Endometrial microvascular endothelial cells (primary cell): ENCODE measurements around the genes PAGE4, CENPVL3, CENPVL1, XAGE3 and KANTR.

- RAMPAGE, long total RNA, result no peak
Measured at GRCh38 chrX:49079412-49079766, 298 bp downstream of the WDR45 start.

GRCh38 chrX:49271350-49271939 lies 1.9 kb downstream of the PPP1R3F start:
- RAMPAGE, long total RNA, result no peak

DNA sequence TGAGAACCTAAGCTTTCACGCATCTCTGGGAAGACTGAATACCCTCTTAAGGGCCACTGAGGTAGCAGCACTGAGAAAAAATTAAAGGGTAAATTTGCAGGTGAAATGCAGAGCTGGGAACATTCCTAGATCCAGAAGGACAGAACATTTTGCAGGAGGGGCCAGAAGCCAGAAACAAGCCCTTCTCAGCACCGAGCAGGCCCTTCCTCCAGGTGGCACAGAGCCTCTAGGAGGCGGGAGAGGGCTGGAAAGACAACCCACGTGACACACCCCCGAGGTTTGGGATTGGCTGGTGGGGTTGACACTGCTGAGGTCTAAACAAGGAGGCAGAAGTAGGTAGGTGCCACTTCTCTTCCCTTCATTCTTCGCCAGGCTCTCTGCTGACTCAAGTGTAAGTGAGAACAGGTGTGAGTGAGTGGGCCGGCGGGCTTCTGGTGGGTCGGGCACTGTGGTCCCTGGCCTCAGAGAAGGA lies at the start of gene PAGE4:
Gene PAGE4 (plus strand): TSS at position 343 of the 472 bp plus-strand sequence.
- RAMPAGE, long total RNA, result no peak

- RAMPAGE, long total RNA, result no peak
Measured at GRCh38 chrX:49922852-49923770, 715 bp downstream of the CLCN5 start.

DNA sequence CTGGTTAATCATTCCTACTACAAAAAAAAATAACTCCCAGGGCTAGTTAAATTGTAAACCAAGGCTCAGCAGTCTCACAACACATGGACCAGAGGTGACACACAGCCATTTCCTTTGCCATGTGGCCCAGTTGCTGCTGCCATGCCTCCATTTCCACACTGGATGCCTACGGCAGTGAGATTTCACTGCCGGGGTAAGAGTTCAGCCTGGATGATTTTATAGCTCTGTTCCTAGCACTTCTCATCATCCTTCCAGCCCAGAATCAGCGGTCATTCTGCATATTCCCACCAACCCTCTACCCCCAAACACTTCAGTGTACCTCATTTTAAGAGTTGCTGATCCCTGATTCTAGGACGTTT lies 107.1 kb downstream of the AKAP4 start:
- RAMPAGE, long total RNA, result no peak

DNA sequence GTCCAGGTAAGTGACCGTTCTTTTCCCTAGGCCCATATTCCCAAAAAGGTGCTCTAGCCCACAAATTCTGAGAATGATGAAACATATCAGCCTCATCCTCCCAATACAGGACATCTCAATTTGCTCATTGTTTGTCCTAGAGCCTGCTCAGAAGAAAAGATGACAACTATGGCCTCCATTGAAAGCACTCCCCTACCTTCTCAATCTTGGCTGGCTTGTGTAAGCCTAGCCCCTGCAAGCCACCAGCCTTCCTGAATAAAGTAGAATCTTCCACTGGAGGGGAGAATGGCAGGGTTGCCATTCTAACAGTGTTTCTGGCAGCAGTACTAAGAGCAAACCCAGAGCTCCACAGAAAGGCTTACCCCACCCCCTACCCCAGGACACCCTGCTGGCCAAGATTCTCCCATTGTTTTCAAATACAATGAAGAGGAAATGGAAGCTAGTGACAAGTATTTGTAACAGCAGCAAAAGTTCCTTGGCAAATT lies 124.0 kb upstream of the DGKK start:
- RAMPAGE, long total RNA, result no peak

DNA sequence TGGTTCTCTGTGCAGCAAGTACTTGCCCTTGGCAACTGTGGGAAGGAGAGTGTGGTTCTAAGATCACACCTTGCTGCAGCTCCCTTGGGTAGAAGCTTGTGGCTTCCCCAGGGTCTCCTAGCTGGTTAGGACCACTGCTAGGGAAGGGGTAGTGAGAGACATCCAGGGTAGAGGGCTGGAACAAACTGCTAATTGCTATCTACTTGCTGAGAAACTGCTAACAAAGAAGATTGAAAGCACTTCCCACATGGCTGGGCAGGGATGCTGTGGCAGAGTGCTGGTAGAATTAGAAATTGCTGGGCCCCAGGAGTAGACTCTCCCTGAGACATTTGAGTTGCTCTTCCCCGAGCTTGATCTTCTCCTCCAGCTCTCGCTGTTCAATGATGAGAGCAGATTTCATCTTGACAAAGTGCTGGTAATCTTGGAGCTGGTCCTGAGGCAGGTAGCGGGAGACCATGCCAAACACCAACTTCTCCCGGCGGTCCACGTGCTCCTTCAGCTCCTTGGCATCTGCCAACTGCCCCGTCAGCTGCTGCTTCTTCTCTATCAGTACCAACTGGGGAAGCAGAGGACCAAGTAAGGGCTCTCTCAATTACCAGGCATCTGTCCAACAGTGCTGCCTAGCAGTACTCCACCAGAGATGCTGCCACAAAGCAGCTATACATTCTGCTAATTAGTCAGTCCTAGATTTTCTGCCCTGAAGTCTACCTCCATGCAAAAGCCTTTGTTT lies 125.9 kb upstream of the DGKK start:
- RAMPAGE, long total RNA, result no peak

DNA sequence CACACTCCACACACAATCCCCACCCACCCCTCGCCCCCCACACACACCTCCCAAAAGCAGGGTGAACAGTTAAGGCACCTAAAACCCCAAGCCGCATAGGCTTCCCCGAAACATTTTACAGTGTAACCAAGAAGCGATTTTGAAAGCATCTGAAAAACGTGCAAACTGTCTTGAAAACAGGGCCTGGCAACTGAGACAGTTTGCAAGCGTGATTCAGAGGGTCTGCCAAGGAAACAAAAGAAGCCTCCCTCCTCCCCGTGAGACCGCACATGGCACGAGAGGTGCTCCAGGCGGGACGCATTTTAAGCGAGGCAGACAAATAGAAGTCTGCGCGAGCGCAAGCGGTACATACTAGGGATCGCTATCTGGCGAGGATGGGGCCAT lies 801 bp downstream of the NUDT11 start:
- RAMPAGE, long total RNA, result no peak

GRCh38 chrX:51618373-51619194 lies at the start of gene CENPVL3:
CENPVL3 (minus strand) TSS chrX:51618912.
- RAMPAGE, long total RNA, result no peak

DNA sequence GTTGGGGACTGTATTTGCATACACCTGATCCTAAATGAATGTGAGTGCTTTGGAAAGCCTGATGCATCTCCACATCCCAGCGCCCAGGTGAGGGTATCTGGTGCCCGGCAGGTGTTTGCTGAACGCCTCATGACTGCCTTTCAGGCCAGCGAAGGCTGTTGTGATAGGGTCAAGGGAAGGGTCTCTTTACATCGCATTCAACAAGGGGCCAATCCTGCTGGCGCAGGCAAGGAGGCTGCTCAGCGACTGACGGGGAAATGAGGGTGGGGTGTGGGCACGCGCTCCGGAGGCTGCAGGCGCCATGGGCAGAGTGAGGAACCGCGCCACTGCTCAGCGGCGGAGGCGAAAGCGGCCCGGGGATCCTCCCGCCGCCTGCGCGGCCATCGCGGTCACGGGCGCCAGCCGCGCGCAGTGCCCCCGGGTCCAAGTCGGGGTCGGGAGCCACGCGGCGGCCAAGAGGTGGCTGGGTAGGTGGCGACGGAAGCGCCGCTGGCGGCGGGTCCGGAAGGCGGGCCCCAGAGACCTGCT lies at the start of gene CENPVL1:
Gene CENPVL1 (plus strand): TSS at position 302 of the 528 bp plus-strand sequence.
- RAMPAGE, long total RNA, result no peak

DNA sequence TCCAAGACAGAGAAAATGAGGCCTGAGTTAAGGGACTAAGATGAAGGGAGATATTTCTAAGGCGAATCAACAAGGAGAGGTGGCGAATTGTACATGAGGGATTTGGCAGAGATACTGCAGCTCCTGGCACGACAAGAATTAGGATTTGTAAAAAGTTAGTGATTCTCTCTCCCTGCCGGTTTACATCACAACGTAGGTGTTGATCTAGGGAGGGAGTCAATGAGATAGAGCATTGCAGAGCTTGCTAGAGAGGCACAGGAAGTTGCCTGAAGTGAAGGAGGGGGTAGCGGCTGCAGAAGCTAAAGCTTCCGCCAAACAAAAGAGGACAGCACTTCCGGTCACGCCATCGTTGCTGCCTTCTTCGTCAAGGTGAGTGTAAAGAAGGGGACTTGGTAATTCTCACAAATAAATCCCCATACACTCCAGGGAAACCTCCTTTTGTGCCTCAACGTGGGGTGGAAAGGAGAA lies 59.5 kb downstream of the GSPT2 start:
- RAMPAGE, long total RNA, result no peak

- RAMPAGE, long total RNA, result no peak
Measured at GRCh38 chrX:51893819-51894246, 410 bp downstream of the MAGED1 start.

DNA sequence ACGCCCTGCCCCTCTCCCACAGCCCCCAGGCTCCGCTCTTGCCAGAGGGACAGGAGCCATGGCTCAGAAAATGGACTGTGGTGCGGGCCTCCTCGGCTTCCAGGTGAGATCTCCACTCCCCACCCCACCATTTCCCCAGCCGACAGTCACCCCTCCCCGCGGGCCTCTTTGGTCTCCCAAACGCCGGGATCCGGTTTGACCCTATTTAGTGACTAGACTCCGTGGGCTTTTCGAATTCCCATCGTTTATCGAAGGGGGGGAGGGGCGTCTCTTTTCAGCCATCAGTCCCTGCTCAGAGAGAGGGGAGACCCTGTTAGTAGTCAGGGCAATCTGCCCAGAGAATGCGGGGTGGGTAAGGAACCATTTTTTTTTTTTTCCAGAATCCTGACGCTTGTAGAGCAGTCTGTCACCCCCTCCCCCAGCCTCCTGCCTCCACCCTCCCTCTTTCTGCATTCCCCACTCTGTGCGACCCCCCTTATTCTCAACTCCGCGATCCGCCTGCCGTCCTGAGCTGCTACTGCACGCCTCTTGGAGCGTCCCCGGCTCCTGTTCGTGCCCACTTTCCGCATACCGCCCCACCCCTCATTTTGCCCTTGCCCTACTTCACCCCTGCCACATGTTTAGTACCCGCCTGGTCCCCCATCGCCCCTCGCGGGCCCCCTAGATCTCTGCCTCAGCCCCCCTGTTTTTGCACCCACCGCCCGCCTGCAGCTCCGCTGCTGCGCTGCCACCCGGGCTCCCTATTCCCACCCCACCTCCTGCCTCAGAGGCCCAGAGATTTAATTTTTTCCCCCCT lies 1.0 kb downstream of the MAGED1 start:
- RAMPAGE, long total RNA, result no peak

- RAMPAGE, long total RNA, result no peak
Measured at GRCh38 chrX:52867971-52868180, at the start of gene XAGE3. XAGE3 (minus strand) TSS chrX:52868083.

GRCh38 chrX:53055573-53056025 lies 7.0 kb downstream of the GPR173 start:
- RAMPAGE, long total RNA, result no peak

DNA sequence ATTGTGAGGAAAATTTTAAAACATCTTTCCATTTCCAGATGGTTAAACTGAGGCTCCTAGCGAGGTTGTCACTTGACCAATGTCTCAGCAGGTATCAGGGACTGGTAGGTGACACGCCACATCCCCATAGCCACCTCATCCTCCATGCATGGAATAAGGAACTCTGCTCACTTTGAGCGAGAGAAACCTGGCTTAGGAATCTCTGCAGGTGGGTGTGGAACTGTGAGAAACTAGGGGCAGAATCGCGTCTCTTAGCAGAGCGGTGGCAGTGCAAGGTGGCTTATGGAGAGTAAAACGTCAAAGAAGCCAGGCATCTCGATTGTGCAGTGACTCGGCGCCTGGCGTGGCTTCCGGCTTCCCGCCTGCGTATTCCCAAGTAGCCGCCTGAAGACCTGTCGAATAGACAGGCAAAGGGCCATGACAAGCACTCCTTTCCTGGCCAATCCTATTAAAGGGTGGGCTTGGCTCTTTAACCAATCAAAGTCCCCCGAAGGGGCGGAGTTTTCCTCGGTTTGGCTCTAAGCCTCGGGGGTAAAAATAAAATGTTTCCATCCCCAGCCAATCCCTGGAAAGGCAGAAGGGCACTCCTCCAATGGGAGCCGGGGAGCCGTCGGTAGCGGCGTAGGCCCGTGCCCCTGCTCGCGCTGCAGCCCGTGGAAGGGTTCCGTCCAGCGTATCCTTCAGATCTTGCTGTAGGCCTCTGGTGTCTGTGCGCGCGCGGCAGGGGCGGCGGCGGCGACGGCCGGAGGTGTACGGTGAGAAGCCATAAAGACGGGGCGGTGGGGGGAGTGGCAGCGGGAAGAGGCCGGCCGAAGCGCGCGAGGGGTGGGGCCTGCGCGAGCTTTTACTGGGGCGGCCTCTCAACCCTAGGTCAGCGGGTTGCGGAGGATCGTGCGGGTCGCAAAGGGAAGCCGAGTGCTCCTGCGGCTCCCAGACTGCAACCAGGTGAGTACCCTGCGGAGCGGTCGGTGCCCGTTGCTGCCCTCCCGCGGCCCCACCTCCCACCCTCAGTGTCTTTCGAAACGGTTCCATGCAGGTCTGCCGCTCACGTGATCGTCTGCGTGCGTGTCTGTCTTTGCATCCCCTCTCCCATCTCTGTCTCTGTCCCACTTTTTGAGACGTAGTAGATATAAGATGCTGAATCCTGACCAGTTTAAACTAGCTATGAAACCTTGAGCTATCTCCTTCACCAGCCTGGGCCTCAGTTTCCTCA lies at the start of gene KANTR:
Gene KANTR (plus strand): TSS at position 613 of the 1,213 bp plus-strand sequence.
- RAMPAGE, long total RNA, result no peak

DNA sequence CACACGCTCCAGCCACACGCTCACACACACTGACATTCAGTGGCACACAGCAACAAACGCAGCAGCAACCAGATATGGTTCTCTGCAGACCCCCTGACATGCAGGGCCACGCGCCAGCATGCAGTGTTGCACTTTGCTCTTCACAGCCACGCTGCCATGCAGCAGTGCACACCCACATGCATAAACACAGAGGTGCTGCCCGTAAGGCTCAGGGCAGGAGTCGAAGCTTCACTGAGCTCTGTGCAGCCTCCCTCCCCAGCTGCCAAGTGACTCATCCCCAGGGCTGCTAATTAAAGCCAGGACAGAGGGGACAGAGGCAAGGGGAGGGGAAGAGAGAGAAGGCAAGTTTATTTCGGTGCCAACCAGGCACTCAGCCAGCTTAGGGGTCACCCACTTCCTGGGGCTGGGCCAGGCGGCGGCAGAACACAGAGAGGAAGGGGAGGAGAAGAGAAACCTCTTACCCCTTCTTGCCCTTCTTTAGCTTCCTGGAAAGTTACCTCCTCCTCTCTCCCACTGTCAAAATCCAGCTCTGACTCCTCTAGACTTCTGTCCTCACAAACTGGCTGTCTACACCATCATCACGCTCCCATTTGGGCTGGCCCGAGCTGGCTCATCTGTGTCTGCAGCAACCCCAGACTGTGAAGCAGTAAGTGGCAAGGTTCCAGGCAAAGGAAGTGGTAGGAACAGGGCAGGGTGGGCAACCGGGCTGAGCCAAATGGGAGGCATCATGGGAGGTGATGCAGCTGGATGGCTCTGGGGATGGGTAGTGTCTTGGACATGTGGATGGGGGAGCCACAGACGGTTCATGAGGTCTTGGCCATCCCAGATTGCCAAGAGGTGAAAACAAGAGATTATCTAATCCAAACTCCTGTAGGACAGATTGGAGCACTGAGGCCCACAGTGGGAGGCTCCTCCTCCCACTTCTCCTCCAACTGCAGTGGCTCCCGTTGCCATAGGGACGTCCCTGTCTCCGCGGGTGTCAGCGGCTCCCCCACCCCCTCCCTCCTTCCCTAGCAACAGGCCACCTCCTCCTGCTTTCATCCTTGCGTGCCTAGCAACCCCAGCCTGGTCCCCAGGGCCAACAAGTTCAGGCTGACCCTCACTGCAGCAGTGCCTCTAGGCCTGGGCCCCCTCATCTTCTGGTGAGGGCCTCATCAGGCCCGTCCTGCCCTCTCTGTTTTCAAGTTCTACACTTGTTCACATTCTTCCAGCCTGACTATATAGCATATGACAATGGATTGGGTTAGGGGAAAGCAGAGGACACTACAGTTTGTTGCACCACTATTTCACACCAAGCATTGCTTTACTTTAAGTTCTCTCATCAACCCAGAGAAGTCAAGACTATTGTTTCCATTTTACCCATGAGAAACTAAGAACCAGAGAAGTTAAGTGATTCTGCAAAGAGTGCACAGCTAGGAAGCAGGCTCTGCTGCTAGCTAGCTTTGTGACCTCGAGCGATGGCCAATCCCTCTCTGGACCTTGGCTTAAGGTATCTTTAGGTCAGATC lies 33.2 kb downstream of the IQSEC2 start:
- RAMPAGE, long total RNA, result no peak

GRCh38 chrX:53320344-53321251 lies 552 bp downstream of the IQSEC2 start:
- RAMPAGE, long total RNA, result no peak

DNA sequence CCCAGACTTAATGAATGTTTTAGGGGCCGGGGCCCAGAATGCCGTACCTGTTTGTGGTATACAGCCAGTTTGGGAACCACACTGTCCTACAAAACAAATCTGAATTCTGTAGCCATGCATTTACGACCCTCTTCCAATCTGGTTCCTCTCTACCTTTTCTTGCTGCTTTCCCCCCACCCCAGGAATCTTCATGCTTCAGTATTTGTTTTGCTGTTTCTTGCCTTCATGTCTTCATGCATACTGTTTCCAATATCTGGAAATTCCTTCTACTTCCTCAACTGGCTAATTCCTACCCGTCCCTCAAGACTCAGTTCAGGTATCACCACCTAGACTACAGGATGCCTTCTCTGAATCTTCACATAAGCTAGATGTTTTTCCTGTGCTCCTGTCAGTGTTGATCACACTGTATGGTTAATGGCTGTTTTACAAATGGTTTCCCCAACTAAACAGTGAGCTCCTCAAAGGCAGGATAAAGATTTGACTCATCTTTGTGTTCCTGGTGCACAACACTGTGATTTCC lies 46.0 kb downstream of the SMC1A start:
- RAMPAGE, long total RNA, result no peak

- RAMPAGE, long total RNA, result no peak
Measured at GRCh38 chrX:53394539-53394928, 27.9 kb downstream of the SMC1A start.